Epithelial cell of alveolus of lung (primary cell): ENCODE measurements around the gene ATXN10.

DNA sequence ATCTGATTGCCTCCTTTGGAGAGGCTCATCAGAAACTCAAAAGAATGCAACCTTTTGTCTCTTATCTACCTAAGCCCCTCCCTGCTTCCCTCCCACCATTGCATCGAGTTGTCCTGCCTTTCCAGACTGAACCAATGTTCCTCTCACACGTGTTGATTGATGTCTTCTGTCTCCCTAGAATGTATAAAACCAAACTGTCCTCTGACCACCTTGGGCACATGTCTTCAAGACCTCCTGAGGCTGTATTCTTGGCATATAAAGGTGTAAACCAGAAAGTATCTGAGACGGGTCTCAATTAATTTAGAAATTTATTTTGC lies 42.9 kb upstream of the PHF21B start:
- RAMPAGE, long total RNA: no peak
- RRBS: no CpG with 5 or more reads among the region's 3 CpGs

DNA sequence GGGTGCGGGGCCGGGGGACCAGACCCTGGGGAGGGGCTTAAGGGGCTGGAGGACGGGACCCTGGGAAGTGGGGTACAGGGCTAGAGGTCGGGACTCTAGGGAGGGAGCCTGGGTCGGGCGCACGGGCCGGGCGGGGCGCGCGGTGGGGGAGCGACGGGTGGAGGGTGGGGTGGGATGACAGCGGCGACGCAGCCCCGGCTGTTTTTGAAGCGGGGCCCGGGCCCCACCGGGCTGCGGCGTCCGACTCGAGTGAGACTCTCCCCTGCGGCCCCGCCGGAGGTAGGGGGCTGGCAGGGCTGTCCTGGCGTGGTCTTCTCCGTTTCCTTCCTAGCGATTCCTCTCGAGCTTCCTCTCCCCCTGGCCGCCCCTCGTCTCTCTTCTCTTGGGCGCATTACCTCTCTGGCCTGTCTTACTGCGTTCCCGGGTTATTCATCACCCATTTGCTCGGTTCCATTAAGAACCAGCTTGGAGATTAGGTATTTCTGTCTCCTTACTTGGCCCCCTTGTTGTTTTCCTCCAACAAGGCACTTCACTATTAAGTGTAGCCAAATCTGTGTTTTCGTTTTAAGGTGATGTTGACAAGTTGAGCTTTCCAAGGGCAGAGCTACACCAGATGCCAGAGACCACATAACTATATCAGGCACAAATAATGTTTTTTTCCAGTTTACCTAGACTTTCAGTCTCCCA lies 898 bp downstream of the NUP50 start:
- RAMPAGE, long total RNA: no peak
- RRBS: 2% methylated on average over 19 of the region's 39 CpGs

DNA sequence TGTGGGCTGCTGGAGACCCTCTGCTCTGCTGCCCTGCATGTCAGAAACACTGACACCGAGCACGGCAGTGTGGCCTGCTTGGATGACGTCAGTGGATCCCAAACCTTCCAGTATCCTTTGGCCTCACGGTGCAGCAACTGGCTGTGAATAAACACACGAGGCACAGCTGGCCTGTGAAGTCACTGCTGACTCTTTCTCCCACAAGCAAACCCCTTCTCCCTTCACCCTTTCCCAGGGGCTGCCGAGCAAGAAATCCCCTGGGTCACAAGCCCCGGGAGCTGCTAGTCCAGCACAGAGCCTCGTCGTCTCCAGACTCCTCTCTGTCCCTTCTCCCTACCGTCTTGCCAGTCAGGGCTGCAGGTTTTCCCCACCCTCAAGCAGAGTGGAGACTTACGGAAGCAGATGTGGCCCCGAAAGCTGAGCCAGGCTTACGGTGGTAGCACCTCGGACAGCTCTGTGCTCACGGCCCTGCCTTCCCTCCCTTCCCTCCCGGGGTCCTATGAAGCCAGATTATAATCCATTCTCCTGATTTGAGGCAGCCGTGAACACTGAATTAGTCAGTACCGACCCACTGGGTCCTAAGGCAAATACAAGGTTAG lies 24.2 kb downstream of the KIAA0930 start:
- RAMPAGE, long total RNA: no peak
- RRBS: no CpG with 5 or more reads among the region's 18 CpGs

DNA sequence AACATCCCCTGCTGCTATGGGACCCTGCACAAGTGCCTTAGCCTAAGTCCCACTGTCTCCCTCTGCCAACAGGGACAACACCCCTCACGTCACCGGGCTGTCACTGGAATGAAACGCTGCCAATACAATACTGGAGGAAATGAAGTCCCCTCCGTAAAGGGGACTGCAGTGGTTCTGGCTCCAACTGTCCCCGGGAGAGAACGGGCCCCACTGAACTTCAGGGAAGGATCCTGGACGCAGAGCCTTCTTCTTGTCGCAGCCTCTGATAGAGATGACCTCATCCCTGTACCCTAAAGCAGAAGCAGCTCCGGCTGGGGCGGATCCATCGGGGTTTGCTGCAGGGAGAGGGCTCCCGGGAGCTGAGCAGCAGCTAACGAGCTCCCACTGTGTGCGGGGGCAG lies 13.2 kb downstream of the KIAA0930 start:
- RAMPAGE, long total RNA: no peak
- RRBS: 55% methylated on average over 7 of the region's 14 CpGs

DNA sequence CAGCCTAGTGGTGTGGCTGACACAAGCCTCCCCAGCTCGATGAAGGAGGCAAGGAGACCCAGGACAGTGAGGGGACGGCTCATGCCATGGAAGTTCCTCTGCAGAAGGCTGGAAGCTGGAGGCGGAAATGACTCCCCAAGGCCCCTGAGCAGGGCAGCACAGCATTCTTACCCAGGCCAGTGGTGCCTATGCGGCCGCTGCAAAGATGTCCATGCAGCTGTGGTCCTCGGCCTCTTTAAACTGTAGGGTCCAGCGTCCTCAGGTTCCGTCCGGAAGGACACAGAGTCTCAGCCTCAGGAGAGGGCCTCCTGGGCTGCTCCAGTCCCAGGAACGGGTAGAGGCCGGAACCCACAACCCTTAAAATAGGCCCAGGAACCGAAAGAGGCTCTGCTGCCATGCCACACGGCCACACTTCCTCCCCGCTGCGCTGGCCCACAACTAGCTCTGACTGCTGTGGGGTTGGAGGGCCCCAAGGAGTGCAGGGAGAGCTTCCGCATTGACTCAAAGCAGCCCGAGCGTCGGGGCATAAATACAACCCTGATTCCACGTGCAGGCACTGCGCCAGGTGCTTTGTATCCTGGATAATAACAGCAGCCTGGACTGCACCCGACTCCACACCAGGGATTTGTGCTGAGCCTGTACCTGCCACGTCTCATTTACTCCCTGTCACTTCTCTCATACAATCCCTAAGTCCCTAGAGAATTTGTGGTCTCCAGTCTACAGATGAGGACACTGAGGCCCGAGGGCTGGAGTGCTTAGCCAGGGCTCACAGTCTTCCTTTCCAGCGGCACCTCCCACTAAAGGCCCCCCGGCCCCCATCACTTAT lies 5.4 kb downstream of the KIAA0930 start:
- RAMPAGE, long total RNA: no peak
- RRBS: 100% methylated on average over 1 of the region's 26 CpGs

- RAMPAGE, long total RNA: no peak
- RRBS: 9% methylated on average over 5 of the region's 38 CpGs
These were observed 830 bp downstream of the KIAA0930 start for GRCh38 chr22:45239682-45240445.

GRCh38 chr22:45249237-45249646 lies 8.5 kb upstream of the KIAA0930 start:
- RAMPAGE, long total RNA: no peak
- RRBS: no CpG with 5 or more reads among the region's 8 CpGs

- RAMPAGE, long total RNA: no peak
- RRBS: 2% methylated on average over 8 of the region's 72 CpGs
These were observed 16.0 kb upstream of the UPK3A start for GRCh38 chr22:45268517-45269394.

DNA sequence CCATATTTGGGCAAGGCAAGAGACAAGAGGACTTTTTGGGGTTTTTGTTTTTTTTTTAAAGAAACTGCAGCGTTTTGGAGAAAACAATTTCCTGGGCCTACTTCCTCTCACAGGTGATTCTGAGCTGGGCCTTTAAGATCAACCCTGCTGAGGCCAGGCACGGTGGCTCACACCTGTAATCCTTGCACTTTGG lies 4.7 kb upstream of the UPK3A start:
- RAMPAGE, long total RNA: no peak
- RRBS: no CpG with 5 or more reads among the region's 2 CpGs

- RAMPAGE, long total RNA: no peak
- RRBS: no CpG with 5 or more reads among the region's 9 CpGs
These were observed 11.8 kb downstream of the UPK3A start for GRCh38 chr22:45296409-45297126.

DNA sequence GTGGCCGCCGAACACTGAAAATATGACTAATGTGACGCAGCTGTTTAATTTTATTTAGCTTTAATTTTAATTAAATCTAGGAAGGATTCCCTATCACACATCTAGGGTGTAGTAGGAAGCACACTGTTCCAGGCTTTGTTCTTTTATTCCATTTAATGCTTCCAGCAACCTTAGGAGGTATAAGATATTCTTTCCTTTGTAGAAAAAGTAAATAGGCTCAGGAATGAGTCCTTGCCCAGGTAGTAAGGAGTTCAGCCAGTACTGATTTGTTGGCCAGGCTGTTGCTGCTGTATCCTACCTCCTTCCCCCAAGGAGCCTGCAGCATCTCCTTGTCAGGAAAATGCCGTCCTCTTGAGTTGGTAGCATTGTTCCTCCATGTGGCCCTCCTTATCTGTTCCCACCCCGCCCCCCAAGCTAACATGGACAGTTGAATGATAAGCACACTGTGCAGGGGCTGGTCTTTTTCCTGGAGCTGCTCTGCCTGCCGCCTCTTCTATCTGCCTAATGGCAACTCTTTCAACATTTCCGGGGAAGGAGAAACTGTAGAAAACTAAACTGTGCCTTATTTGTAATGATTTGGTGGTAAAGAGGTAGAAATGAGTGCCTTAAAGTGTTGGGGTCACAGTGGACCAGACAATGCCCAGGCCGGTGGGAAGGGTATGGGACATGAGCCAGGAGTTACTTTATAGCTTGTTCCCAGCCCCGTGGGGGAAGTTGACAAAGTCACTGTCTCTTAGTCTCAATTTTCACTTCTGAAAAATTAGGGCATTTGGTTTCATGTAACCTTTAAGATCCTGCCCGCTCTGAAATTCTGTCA lies 4.3 kb downstream of the FAM118A start:
- RAMPAGE, long total RNA: no peak
- RRBS: no CpG with 5 or more reads among the region's 10 CpGs

- RAMPAGE, long total RNA: no peak
- RRBS: 2% methylated on average over 17 of the region's 64 CpGs
These were observed at the start of gene ATXN10 for GRCh38 chr22:45671564-45672195. TSS of gene ATXN10 (plus strand) at chr22:45671834.

DNA sequence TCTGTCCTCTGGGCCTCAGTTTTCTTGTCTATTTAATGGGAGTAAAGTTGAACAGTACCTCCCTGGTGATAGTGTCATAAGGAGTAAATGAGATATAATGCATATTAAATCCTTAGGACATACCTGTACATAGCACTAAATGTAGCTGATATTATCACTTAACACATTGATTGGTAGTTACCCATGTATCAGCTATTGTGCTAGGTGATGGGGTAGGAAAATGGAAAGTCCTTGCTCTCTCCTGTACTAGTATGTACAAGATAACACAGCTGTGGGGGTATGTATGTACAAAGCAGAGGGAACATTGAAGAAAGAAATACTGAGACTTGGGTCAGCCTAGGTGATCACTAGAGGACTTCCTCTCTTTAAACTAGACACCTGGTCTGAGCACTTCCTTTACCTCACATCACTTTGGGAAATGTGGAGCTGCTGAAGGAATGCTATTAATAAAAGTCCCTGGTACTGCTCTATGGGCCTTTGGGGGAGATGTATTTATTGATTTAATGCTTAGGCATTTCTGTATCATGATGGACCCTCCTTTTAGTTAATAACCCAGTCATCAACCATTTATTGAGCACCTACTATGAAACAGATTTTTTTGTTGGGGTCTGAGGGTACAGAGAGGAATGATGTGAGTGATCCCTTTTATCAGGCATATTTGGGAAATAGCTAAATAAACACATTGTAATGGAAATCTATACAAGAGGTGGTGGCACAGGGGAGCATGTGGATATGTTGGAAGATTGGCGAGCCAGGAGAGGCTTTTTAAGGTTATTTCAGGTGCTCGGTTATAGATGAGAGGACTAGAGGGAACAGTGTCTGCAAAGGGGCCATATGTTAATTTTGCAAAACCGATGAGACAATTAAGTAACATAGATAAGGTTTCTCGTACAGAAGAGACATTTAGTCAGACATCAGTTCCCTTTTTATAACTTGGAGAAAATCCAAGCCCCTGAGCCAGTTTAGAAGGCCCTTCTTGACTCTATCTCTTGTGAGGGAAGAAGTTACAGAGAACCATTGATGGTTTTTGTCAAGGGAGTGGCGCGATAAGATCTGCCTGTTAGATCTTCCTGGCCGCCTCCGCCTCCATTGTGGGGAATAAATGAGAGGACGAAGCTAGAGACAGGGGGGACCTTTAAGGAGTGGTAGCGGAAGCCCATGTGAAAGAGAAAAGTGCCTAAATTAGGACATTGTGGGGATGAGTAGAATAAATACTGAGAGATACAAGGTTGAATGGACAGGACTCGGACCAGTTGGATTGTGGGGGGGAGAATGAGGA lies 1.8 kb downstream of the ATXN10 start:
- RAMPAGE, long total RNA: no peak
- RRBS: no CpG with 5 or more reads among the region's 11 CpGs

DNA sequence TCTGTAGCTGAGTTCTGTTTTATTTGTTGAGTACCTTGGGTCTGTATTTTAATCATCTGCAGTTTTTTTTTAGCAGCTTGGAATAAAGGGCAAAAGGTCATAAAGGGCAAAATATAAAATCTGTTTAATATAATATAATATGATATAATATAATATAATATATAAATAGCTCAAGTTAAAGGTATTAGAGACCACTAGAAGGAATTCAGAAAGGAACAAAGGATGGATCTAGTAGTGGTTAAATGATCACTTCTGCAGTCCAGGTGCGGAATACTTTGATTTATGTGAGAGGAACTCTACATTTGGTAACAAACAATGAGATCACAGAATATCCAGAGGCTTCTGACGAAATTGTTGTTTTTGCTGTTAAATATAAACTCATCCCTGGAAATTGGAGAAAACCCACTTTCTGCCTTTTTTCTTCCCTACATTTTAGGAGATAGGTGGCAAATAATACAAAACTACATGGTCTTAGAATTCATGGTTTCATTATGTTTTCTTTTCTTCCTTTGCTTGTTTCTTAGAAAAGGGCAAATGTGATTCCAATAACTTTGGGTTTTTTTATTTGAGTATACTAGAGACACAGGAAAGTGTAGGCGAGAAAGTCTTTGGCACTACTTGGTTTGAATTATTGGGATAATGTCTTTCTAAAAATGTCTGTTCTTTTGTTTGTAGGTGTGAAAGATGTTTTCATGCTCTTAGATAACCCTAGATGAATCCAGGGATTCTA lies 36.0 kb downstream of the ATXN10 start:
- RAMPAGE, long total RNA: no peak
- RRBS: no CpG with 5 or more reads among the region's 3 CpGs

- RAMPAGE, long total RNA: no peak
- RRBS: no CpG with 5 or more reads among the region's 5 CpGs
These were observed 146.0 kb downstream of the WNT7B start for GRCh38 chr22:45831029-45831327.

- RAMPAGE, long total RNA: no peak
- RRBS: no CpG with 5 or more reads among the region's 4 CpGs
These were observed 128.3 kb downstream of the WNT7B start for GRCh38 chr22:45848551-45849243.

DNA sequence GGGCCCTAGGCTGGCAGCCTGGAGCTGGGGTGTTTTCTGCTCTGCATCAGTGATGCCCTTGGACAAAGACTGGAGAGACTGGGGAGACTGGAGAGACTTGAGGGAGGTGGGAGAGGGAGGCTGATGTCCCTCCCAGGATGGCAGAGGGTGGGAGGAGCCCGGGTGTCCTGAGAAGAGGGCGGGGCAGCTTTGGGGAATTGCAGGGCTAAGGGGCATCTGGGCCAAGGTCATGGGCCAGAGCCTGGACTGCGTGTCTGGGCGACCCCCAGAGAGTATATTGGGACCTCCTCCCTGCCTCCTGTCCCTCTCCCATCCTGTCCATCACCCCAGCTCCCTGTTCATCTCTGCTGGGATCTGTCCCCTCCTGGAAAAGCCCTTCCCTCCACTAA lies 51.7 kb downstream of the WNT7B start:
- RAMPAGE, long total RNA: no peak
- RRBS: no CpG with 5 or more reads among the region's 4 CpGs

DNA sequence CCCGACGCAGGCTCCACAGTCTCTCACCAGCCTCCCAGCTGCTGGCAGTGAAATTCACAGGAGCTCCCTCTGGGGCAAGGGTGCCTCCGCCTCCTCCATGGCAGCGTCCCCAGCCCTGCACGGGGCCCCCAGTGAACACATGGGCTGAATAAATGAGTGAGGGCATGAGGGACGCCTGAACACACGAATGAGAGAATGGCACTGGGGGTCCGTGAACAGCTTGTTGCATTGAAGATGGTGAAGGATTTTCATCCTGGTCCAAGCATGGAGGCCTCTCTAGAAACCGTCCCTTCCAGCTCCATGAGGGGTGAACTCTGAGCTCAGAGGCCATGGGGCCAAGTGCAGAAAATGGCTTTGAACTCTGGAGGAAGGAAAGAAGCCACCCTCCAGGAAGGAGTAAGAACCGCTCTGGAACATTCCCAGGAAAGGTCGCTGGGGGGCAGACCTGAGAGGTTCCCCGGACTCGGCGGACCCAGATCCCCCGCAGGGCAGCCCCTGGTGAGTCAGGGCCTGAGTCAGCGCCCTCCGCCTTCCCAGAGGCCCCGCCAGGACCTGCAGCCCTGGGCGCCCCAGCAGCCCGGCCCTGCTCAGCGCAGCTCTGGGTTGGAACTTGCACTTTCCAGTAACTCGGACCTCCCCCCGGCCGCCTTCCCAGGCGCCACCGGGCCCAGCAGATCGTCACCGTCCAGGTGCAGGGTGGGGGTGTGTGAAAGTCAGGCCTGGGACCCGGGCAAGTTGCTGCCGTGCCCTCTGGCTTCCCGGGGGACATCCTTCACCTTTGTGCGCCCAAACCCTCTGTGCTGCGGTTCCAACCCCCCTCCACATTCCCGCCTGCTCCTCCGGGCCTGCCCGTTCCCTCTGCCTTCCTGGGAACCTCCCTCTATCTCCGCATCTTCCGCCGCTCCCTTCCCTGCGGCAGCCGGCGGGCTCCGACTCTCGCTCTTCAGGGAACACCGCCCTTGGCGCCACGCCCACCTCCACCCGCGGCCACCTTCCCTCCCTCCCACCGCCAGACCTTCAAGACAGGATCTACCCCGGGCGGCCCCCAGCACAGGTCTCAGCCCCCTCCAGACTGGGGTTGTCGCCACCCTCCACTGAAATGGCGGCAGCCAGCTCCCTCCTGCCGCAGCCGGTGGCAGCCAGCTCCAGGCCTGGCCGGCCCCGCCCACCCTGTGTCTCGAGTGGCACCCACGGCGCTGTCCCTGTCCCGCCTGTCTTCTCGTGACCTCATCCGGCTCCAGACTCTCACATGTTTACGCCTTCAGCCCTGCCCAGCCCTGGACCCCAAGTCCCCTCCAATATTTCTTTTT lies 36.6 kb upstream of the WNT7B start:
- RAMPAGE, long total RNA: no peak
- RRBS: 2% methylated on average over 29 of the region's 65 CpGs

DNA sequence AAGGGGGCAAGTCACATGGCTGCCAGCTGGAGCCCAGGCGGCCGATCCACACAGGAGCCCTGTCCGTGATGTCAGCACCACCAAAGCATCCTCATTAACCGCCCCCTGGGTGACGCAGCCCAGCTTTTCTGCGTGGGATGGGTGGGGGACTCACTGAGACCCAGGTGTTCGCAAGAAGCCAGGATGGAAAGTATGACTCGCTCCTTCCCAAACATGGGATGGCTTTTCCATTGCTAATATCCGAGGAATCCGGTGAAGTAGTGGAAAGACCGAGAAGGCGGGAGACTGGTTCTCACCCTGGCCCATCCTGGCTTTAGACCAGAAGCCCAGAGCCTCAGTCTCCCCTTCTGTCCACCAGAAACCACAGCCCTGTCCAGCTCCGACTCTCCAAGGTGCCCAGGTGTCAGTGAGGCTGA lies 46.7 kb upstream of the WNT7B start:
- RAMPAGE, long total RNA: no peak
- RRBS: no CpG with 5 or more reads among the region's 13 CpGs

DNA sequence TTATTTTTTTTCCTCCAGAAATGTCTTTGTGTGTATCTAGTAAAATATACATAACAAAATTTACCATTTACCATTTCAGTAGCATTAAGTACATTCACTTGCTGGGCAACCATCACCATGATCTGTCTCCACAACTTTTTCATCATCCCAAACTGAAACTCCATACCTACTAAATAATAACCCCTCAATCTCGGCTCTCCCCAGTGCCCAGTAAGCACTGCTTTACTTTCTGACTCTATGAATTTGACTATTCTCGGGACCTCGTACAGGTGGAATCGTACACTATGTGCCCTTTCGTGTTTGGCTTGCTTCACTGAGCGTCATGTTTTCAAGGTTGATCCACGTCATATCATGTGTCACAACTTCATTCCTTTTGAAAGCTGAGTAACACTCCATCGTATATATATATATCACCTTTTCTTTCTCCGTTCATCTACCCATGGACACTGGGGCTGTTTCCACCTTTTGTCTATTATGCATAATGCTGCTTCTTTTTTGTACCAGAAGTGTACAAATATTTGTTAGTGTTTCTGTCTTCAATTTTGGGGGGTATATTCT lies 56.8 kb upstream of the WNT7B start:
- RAMPAGE, long total RNA: no peak
- RRBS: no CpG with 5 or more reads among the region's 9 CpGs